Cardiac ventricle fibroblast (primary cell): ENCODE results near the gene SLX4IP.

GRCh38 chr20:5951606-5952275 is 1.3 kb downstream of the MCM8 start:
- RAMPAGE, long total RNA = no peak

DNA sequence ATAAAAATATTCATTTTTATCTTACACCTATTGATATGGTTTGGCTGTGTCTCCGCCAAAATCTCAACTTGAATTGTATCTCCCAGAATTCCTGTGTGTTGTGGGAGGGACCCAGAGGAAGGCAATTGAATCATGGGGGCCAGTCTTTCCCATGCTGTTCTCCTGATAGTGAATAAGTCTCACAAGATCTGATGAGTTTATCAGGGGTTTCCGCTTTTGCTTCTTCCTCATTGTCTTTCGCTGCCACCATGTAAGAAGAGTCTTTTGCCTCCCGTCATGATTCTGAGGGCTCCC is 753 bp upstream of the LRRN4 start:
- RAMPAGE, long total RNA = no peak

- RAMPAGE, long total RNA = no peak
Measured at GRCh38 chr20:6746934-6747459, 20.5 kb upstream of the BMP2 start.

GRCh38 chr20:7987026-7987497 is 32.5 kb downstream of the TMX4 start:
- RAMPAGE, long total RNA = no peak

GRCh38 chr20:8131530-8131933 is 534 bp upstream of the PLCB1 start:
- RAMPAGE, long total RNA = no peak

- RAMPAGE, long total RNA = no peak
Measured at GRCh38 chr20:9292917-9293538, 221.4 kb upstream of the LAMP5 start.

- RAMPAGE, long total RNA = no peak
Measured at GRCh38 chr20:9330277-9330766, 184.1 kb upstream of the LAMP5 start.

DNA sequence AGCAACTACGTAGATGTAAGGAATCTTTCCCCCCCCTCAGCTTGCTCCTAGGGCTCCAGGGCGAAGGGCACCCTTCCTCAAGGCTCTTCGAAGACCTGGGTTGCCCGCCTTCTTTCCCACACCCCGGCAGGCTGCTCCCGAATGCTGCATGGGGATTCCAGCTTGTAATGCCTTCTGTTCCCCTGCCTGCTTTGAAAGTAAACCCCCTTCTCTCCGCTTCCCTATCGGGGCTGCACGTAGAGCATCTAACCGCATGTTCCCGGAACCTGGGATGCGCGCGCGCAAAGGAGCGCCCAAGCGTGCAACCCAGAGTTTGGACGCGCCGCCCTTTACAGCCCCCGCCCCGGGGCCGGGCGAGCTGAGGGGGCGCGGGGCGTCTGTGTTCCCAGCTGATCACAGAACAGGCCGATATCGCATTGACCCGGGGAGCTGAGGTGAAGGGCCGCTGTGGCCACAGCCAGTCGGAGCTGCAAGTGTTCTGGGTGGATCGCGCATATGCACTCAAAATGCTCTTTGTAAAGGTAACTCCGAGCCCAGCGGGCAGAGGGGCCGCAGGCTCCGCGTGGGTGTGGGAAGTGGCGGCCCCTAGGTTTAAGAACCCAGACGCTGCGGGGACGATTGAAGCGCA is 1.3 kb downstream of the LAMP5 start:
- RAMPAGE, long total RNA = no peak

GRCh38 chr20:10217948-10218517 is 597 bp upstream of the SNAP25 start:
- RAMPAGE, long total RNA = no peak

GRCh38 chr20:10352226-10352866 is 81.7 kb downstream of the MKKS start:
- RAMPAGE, long total RNA = no peak

DNA sequence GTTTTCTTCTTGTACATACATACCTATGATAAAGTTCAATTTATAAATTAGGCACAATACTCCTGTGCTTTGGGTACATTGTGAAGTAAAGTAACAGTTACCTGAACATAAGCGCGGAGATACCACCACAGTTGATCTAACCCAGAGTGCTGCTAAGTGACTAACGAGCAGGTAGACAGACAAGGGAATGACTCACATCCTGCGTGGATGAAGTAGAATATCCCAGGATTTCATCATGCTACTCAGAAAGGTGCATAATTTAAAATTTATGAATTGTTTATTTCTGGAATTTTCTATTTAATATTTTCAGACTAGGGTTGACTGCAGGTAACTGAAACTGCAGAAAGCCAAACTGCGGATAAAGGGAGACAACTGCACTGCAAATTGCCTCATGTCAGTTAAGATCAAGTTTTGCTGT is 14.4 kb downstream of the MKKS start:
- RAMPAGE, long total RNA = no peak

DNA sequence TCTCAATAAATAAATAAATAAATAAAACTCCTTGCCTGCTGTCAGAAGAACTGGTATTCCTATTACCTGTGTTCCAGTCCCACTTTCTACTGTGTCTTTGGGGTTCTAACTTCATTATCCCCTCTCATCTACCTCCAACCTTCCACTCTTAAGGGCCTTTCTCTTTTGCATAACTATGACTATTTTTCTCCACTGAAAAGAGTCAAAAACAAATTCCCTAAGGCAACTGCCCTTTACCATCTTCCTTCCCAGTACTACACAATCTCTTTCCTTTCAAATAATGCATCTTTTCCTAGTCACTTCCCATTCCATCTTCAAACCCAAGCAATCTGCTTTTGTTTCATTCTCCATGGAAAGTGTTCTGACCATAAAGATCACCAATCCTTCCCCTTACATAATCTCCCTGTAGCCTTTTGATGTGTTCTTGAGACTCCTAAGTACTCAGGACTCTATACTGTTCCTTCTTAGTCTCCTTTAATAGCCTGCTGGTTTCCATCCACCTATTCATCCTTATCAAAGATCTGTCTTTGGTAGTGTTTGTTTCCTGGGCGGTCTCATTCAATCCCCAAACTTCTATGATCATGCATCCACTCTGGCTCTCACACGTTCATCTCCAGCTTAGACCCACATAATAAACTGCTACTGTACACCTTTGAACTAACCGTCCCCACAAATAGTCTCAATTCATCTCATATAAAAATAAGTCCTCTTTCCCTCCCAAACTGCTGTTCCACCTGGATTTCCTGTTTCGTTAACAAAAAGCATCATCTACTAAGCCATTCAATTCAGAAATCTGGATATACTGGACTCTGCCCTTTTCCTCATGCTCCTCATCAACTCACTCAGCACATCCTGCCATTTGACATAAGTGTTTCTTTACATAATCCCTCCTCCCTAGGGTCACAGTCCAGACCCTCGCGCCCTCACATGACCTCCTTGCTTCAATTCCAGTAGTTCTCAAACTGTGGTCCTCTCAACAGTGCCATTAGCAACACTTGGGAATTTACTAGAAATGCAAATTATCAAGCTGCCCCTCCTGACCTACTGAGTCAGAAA is 4.9 kb downstream of the MKKS start:
- RAMPAGE, long total RNA = no peak

GRCh38 chr20:10434913-10435662 is at the start of gene SLX4IP:
Gene SLX4IP (plus strand): TSS chr20:10435305.
- RAMPAGE, long total RNA = no peak

GRCh38 chr20:10613713-10614259 is 60.0 kb downstream of the JAG1 start:
- RAMPAGE, long total RNA = no peak

DNA sequence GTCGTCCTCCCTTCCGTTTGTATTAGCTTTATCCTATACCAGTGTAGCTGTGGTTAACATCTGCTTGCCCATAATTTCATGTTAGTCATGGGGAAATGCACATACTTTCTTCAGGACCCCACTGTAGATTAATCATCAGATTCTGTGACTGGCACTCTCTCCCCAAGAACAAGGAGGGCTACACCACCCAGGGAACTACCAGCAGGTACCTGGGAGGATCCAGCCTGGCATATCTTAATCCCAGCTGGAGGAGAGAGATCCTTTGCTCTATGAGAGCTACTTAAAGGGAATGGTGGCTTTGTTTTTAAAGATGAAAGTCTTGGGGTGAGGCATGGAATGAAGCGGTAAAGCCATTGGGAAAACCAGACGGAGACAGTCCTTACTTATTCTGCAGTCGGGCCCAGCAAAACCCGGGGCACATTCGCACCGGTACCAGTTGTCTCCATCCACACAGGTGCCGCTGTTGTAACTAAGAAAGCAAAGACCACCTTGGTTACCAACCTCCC is 30.4 kb downstream of the JAG1 start:
- RAMPAGE, long total RNA = no peak

- RAMPAGE, long total RNA = no peak
Measured at GRCh38 chr20:10665039-10665494, 8.7 kb downstream of the JAG1 start.

DNA sequence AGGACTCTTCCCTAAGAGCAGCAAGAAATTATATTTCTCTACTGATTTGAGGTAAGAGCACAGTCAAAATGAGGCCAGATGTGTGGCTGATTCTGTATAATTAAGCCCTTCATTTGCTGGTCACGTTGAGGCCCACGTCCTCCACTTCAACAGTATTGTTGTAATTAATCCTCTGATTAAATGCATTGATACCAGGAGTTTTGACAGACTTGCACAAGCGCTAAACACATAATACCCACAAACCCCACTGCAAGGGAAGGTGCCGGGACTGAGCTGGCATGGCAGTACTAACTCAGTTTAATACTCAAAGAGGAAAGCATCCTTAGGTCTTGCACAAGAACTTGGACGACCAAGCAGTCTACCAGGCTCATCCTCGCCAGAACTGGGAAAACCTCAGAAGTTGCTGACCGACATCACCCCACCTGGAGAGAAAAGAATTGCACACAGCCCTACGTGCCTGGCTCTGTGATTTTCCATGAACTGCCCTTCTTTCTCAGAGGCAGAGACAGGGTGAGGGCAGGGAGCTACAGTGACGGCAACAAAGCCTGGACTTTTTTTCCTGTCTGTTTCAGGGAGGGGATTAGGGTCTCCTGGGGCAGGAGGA is 8.2 kb downstream of the JAG1 start:
- RAMPAGE, long total RNA = no peak

DNA sequence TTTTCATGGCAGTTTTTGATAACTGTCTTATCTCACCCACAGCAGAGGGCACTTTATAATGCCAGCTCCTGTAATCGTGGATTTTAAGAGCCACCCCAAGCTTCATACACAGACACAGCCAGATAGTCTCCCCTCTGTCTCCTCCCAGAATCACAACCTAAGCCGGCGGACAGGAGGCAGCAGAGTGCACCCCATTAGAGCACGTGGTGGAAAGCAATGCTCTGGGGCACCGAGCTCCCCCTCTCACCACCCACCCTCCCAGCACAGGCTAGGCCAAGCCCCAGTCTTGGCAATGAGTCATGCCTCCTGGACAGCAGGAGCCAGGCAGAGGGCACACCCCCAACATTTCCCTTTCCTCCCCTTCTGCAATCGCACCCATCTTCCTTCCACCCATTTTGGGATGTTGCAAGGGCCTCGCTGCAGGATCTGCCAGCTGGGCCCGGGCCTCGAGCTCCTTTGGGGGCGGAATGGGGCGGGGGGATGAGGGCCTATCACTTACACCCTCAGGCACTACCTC is 2.4 kb downstream of the JAG1 start:
- RAMPAGE, long total RNA = no peak

- RAMPAGE, long total RNA = no peak
Measured at GRCh38 chr20:11196203-11196705, 522.5 kb upstream of the JAG1 start.

- RAMPAGE, long total RNA = no peak
Measured at GRCh38 chr20:13272596-13273037, 51.5 kb downstream of the ISM1 start.